GM23338 (cell line): ENCODE measurements around the genes RAB29 and FAM72A.

DNA sequence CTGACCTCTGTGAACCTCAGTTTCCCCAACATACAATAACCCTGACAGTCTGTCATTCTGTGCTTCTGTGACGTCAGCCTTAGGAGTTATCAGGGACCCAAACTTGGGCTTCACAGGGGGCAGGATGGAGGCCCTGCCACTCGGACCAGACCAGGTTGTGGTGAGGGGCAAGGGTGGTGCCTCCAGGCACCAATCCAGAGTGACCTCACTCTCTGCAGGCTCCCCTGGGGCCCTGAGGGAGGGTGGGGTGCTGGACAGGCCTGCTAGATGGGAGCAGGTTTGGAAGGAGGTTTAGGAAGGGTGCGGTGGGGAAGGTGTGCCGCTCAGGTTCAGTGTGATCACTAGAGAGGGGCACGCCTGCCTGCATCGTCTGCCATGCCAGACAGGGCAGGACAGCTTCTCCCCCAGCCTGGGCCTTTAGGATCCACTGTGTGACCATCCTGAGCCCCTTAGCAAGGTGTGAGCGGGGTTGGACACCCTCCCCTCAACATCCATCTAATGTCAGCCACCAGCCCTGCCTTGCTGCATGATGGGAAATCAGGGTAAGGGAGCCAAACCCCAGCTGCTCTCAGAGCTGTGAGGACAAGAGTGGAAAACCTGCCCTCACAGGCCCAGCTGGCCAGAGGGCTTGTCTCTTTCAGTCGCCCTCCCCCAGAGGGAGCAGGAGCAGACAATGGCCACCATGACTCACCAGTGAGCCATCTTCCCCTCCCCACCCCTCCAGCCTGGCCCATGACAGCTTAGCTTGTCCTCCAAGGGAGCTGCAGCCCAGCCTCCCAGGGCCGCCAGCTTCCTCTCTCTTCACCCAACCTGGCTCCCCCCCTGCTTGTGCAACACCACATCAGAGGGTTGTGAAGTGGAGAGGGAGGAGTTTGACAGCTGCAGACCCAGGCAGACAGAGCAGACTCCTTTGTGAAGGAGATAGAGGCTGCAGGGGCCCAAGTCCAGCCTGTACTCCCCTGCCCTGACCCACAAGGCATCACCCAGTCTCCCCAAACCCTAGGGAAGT, 37.1 kb downstream of the NUAK2 start:
- PRO-cap, result bidirectional peak, plus-strand start at position 903 of the sequence, minus-strand start at position 590 of the sequence
- RAMPAGE, long total RNA, result no peak

- PRO-cap, result bidirectional peak, plus-strand start at chr1:205293884, minus-strand start at chr1:205293749
- RAMPAGE, long total RNA, result no peak
Measured at GRCh38 chr1:205293442-205294031, 28.0 kb downstream of the NUAK2 start.

DNA sequence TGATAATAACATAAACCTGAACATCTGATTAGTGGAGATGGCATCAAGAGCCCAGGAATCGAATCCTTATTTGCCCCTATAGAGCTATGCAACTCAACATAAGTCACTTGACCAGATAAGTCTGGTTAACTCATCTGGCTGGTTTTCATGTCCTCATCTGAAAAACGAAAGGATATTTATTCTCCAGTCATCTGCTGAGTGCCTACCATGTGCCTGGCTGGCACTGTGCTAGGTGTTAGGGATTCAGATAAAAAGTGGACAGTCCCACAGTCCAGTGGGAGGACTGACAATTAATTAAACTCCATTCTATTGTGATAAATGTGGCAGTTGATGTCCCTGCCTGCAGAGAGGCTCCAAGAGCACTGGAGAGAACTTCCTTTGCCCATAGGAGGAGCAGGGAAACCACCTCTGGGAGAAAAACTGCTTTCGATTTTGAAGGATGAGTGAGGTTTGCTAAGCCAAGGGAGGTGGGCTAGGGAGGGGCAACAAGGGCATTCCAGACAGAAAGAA, 5.4 kb downstream of the NUAK2 start:
- PRO-cap, result no peak
- RAMPAGE, long total RNA, result no peak

DNA sequence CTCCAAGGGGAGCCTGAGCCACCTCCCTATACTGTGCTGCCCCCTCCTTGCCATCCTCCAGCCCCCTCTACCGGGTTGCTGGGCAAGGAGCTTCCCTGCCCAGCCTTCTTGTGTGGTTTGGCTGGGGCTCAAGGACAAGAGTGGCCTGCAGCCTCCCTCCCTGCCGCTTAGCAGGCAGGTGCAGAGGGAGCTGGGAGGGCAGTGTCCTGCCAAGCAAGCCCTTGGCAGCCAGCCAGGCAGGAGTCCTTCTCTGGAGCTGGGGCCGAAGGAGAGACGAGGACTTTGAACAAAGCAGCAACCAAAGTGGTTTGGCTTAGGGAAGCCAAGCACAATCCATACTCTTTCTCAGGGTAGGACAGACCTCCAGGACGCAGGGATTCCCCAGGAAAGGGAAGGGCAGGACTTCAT, 4.0 kb downstream of the NUAK2 start:
- PRO-cap, result no peak
- RAMPAGE, long total RNA, result no peak

GRCh38 chr1:205324525-205325282, 3.2 kb upstream of the NUAK2 start:
- PRO-cap, result bidirectional peak, plus-strand start at chr1:205325134, minus-strand start at chr1:205324836
- RAMPAGE, long total RNA, result no peak

GRCh38 chr1:205350458-205351363, 6.0 kb downstream of the KLHDC8A start:
- PRO-cap, result bidirectional peak, plus-strand start at chr1:205351184, minus-strand start at chr1:205350957
- RAMPAGE, long total RNA, result no peak

DNA sequence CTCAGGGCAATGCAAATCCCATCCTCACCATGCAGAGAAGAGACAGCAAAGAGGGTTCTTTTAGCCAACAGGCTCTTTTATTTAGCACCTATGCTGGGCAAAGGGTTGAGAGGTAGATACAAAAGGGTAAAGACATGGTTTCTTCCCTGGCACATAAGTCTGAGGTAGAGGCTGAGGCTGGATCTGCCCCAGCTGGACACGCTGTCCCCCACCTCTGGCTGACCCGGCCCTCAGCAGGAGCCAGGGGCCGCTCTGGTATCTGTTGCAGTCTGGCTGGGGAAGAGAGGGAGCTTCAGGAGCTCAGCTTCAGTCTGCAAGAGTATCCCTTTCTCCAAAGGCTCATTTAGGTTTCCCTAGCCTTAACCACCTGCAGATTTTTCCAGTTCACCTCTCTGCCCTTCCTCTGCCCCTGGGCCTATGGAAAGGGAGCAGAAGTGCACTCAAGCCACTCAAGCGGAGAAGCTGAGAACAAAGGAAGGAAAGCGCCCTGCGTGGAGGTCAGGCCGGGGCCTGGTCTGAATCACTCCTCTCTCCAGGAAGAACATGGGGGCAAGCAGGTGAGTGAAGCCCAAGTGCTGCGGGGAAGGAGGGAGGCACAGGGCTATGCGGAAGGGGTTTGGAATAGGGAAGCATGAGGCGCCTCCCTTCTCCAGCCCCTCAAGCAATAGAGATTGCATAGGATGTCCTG, 14.0 kb downstream of the BLACAT1 start:
- PRO-cap, result no peak
- RAMPAGE, long total RNA, result no peak

DNA sequence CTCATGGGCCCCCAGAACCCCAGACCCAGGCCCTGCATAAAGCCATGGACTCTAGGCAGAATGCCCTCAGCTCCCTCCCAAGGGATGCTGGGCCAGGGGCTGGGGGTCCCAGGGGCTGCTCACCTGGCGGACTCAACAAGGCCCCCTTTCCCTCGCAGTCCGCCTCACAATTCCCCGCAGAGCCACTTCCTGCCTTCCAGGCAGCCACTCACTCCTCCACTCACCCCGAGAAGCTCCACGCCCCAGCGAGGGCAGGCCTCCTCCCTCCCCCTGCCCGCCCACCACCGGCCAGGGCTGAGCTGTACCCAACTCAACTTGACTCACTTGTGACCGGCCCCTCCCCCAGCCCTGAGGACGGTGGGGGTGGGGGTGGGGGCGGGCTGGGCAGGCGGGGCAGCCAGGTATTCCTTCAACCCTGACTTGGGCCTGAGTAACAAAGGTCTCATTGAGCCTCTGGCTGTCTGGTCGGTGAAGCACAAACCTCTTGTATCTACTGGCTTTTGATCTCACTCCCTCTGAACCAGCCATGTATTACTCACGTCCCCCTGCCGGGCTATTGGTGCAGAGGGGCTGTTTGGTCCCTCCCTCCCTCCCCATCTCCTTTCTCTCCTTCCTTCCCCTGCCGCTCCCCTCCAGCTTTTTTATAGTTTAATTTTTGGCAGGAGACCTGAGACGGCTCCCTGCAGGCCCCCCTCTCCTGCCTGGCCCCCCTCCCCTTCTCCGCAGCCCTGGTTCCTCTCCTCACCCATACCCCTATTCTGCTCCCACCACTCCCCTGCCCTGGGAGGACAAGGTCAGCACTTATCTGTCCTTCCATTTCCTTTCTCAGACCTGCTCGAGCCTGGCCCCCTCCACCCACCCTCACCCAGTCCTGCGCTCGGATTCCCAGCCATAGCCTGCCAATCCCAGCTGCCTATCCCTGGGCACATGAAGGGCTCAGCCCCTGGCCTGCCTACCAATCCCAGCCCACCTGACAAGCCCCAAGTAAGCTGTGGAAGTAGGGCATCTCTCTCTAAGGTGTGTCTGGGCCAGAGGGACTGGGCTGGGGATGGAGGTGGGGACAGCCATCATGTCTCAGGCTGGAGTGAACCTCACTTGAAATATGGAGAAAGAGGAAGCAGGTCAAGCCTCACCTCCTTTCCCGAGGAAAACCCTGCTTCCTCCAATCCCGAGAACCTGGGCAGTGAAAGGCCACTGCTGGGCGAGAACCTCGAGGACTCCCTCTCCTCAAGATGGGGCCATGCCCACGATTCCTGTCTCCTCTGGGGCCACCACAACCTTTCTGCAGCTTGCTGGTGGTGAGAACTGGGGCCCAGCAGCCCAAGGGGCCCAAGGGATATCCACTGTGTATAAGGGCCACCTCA, 5.6 kb downstream of the BLACAT1 start:
- PRO-cap, result bidirectional peak, plus-strand start at position 436 of the sequence, minus-strand start at position 222 of the sequence; bidirectional peak, plus-strand start at position 1,031 of the sequence, minus-strand start at position 837 of the sequence
- RAMPAGE, long total RNA, result no peak

DNA sequence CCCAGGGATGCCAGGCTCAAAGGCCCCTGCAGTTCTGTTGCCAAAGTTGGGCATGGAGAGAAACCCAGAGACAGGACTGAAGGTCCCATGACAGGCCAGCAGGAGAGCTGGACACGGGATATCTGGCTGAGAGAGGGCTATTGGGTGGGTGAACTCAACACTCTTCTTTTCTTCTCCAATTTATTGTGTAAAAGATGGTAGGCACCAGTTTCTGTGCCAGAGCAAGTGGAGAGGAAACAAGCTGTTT, 8.3 kb downstream of the CDK18 start:
- PRO-cap, result no peak
- RAMPAGE, long total RNA, result no peak

DNA sequence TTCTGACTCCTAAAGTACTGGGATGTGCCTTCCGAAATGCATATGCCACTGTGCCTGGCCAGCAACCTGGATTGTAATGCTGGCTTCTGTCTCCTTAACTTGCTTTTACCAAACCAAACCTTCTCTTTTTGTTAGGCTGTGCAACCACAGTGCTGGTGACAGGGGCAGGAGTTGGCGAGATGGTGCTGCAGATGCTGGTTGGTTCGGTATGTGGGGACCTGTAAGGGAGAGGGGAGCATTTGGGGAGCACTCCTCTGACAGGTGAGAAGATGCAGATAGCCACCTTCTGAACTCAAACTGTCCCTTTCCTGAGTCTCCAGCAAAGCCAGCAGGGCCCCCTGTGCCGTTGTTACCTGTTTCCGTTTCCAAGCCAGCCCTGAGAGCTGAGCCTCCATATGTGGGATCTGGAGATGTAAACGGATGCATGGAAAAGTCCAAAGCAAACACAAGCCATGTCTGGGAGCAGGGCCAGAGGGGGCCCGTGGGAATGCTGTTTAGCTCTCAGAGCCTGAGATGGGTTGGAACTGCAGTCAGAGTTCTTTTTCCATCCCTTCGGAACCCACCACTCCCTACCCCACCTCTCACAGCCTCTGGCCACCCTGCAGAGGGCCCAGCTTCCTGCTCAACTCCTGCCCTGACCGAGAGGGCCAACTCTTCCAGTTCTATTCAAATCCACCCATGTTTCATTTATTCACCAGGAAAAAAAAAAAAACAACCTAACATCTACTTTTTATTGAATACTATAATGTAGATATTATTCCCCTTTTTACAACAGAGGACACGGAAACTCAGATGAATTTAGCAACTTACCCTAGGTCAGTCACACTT, 29.0 kb downstream of the MFSD4A start:
- PRO-cap, result no peak
- RAMPAGE, long total RNA, result no peak

DNA sequence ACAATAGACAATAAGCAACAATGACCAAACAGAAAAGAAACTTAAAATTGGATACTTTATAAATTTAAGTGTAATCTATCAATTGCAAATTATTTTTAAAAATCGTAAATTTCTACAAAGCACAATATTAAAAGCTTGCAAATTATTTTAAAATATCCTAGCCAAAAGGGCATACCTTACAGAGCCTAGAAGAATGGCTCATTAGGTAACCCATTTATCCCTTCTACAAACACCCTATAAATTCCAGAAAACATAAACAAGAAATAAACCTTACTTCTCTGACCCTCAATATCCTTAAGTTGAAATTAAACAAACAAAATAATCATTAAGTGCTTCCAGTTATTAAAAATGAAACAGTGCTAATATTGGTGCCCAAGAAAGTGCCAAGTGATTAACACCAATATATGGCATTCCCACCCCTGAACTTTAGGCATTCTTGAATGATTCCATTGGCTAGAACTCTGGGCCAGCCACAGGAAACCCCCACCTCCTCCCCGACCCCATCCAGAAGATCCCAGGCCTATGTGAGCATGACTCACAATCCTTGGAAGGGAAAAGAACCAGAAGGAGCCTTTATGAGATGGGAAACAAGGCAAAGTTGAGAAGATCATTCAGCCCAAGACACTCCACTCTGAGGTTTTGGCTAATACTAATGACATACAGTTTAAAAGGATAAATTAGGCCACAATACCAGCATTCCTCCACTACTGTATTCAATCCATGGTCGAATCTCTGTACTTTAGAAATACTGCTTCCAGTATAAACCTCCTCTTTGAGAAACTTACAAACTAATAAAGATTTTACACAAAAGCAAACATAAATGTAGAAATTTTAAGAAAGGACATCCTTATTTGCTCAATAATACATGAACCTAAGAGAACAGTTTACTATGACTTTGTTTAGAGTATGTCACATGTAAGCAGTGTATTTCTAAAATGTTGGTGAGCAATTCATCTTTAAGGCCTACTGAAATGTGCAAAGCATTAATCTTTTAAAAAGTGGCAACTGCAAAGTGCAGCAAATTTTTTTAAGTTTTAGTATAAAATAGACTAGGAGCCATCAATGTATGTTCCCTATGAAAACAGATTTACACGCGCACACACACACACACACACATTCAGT, 21.8 kb downstream of the ELK4 start:
- PRO-cap, result no peak
- RAMPAGE, long total RNA, result no peak

DNA sequence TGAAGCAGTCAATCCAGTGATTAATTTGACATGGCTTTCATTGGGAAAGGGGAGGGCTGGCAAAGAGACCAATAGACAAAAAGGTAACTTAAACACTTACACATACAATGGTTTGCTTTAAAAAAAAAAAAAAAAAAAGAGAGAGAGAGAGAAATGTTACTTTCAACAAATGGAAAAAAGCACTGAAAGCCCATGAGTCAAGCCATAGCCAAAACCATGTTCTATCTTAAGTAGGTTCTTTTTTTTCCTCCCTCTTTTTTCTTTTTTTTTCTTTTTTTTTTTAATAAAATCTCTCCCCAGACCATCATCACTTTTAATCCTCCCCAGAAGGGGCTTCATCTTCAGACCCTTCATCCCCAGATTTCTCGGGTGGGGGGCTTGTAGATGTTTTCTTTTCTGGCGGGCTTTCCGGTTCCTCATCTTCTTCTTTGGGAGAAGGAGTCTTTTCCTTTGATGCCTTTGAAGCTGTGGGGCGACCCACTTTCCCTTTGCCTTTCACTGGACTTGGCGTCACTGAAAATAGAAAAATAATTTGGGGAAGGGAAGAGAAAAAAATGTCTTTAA, 31.9 kb downstream of the NUCKS1 start:
- PRO-cap, result no peak
- RAMPAGE, long total RNA, result no peak

- PRO-cap, result unidirectional peak, minus-strand start at chr1:205775307; unidirectional peak, minus-strand start at chr1:205775381
- RAMPAGE, long total RNA, result no peak
Measured at GRCh38 chr1:205774971-205775604, at the start of gene RAB29. Gene RAB29 (minus strand): TSS chr1:205775482.

DNA sequence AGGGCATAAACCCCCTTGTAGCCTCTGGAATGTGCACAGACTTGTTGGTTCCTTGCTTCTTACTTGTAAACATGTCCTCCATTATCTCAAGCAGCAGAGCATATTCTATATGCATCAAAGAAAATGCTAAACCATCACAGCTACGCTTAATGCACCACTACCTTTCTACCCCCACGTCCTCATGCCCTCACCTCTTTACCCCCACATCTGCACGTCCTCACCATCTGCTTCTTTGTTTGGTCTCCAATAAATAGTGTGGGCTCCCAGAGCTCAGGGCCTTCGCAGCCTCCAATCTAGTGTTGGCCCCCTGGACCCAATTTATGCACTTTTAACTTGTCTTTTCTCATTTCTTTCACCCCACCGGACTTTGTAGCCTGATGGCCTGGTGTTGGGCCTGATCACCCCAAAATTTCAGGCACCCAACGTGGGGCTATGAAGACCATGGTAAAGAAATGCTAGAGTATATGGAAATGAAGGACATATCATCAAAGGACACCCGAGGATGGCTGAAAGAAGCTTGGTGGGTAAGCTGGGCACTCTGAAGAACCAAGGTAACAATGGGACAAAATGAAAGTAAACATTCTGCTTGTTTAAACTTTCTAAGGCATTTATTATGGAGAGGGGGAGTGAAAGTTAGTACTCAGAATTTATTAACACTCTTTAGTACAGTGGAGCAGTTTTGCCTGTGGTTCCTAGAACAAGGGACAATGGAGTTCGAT, 8.0 kb upstream of the PM20D1 start:
- PRO-cap, result no peak
- RAMPAGE, long total RNA, result no peak

GRCh38 chr1:205913370-205914103, 29.7 kb downstream of the SLC26A9 start:
- PRO-cap, result no peak
- RAMPAGE, long total RNA, result no peak

DNA sequence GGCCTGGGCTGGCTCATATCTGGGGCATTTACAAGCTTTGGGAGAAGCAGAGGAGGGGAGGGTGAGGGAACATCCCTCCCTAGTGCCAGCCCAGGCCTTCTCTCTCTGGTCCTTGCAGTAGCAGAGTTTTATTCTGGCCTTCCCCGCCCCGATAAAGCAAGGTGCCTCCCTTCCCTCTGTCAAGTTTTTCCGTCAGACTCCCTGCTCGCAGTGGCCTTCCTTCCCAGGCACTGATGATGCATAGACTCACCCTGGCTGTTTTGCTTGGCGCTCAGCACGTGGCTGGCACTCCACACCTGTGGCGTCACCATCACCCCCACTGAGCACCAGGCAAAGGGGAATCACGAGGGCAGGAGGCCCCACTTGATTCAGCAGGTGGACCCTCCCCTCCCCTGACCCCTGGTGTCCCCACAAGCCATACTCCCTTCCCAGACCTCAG, 7.4 kb downstream of the SLC26A9 start:
- PRO-cap, result no peak
- RAMPAGE, long total RNA, result no peak

GRCh38 chr1:206050643-206051553, 2.1 kb upstream of the RHEX start:
- PRO-cap, result no peak
- RAMPAGE, long total RNA, result no peak

- PRO-cap, result no peak
- RAMPAGE, long total RNA, result no peak
Measured at GRCh38 chr1:206202635-206203032, at the start of gene FAM72A. Gene FAM72A (minus strand): TSS chr1:206202839.

DNA sequence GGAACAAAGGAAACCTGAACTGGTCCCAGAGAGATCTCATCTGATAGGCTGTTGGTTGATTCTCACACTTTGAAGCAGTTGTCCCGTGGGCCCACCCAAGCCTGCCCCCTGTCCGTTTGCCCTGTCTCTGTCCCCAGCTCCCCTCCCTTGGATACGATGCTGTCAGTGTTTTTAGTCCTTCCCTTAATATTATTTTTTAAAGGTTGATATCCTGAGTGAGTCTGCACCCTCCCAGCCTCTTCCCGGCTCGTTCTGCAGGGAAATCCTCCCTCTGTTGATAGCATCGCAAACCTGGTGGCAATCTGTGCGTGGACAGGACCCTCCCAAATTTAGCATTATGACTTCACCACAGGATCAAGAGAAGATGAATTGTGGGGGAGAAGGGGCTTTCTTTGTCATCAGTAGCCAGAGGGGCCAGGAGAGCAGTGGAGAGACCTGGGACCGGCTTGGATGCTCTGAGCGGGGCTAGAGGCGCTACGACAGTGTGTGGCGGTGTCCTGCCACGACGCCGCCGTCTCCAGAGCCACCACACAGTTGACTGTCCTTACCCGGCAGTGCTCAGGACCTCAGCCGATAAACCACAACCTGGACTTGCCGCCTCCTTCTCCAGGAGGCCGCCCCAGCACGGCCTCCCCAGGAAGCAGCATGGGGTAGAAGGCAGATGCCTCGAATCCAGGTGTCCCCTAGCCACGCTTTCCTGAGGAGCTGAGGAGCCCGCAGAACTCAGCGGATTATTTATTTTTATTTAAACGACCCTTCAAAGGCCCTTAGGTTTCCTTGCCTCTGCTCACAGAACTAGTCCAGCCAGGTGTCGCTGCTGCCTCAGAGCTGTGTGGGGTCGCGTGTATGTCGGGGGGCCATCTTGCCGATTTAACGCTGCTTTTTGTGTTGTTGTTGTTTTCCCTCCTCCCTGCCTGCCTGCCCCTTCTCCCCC, 16.1 kb upstream of the IKBKE start:
- PRO-cap, result no peak
- RAMPAGE, long total RNA, result no peak

- PRO-cap, result no peak
- RAMPAGE, long total RNA, result no peak
Measured at GRCh38 chr1:206458068-206459141, 11.9 kb upstream of the IKBKE start.